Mesenchymal stem cell of the bone marrow (primary cell): Measurements from ENCODE around the gene NEK2.

DNA sequence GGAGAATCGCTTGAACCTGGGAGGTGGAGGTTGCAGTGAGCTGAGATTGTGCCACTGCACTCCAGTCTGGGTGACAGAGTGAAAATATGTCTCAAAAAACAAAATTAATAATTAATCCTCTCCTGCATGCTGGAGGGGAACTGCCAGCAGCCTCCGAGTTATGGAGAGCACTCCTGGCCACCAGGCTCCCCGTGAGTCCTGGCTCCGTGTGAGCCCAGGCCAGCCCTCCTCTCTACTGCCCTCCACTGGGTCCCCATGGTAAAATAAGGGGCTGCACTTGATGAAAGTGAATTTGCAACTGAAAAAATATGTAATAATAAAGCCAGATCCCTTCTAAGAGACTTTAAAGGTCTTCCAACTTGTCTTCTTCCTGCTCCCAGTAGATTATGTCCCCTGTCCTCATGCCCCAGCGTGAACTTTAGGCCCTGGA lies 26.4 kb downstream of the NEK2 start:
- CAGE, long polyA plus RNA = no peak

DNA sequence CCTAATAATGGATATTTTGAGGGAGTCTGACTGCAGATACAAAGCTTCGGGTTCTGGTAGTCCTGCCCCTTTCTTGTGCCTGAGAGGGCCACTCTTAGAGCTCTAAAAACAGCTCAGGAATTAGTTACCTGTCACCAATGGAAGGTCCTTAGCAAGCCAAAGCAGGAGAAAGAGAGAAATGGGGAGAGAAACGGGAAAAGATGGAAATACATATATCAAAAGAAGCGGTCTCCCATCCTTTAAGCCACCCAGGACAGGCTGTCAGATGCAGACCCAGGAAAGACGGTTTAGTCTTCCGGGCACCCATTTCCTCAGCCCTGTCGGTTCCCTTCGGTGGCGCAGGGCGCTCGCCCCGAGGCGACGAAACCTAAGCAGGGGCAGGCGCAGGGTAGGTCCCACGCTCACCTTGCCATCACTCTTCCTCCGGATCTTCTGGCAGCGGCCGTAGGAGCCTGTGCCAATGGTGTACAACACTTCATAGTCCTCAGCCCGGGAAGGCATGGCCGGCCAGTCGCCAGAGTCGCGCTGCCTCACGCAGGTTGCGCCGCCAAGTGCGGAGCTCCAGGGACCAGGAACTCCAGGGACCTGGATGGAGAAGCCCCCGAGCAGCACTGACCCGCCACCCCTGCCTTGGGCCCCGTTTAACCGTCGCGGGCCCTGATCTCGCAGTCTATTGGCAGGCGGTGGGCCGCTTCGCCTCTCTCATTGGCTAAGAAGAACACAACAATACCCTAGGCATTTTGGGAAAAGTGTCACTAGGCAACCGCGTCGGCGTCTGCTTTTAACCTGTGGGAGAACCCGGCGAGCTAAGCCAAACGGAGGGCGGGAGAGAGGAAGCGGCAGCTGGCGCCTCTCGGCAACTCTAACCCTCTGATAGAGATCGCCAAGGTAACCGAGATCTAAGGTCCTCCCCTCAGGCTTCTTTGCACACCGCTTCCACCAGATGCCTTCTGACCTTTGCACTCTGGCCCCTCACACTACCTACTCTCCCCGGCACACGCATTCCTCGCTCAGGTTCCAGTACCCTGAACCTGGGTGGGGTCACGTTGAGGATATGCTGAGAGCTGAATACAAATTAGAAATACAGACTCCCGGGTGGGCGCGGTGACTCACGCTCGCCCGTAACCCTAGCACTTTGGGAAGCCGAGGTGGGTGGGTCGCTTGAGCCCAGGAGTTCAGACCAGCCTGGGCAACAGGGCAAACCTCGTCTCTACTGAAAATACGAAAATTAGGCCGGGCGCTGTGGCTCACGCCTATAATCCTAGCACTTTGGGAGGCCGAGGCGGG lies at the start of gene NEK2:
Gene NEK2 (minus strand): TSS at position 643 of the 1,287 bp plus-strand sequence.
- CAGE, long polyA plus RNA = no peak

DNA sequence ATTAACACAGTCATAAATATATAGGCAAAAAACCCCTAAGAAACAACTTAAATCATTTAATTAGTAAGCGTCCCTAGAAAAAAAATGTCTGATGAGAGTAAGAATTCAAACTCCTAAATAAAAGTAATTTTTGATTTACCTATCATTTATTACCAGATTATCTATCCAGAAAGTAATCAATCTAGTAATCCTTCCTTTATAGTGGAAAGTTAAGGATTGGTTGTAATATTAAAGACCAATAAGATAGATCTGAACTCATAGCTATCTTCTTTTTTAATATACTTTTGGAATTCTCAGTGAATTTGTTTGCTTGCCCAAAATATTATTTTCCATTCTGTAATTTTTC lies 71.0 kb upstream of the NEK2 start:
- CAGE, long polyA plus RNA = no peak

DNA sequence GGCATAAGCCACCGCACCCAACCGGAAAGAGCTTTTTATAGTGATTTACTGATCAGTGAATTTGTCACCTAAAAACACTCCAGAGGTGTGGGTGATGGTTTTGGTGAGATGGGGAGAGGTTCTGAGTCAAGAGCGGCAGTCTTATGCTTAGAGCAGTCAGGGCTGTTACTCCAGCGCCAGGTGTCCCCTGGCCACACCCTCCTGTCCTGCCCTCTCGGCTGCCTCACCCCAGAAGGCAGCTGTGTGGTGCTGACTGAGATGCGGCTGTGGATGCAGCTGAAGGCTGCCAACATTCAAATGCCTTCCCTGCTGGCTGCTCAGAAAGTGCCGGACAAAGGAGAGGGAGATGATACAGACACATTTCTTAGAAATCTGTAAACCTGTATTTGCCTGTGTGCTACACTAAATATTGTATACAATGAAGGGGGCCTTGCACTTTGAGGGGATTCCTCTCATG lies 94.5 kb upstream of the LPGAT1 start:
- CAGE, long polyA plus RNA = no peak

DNA sequence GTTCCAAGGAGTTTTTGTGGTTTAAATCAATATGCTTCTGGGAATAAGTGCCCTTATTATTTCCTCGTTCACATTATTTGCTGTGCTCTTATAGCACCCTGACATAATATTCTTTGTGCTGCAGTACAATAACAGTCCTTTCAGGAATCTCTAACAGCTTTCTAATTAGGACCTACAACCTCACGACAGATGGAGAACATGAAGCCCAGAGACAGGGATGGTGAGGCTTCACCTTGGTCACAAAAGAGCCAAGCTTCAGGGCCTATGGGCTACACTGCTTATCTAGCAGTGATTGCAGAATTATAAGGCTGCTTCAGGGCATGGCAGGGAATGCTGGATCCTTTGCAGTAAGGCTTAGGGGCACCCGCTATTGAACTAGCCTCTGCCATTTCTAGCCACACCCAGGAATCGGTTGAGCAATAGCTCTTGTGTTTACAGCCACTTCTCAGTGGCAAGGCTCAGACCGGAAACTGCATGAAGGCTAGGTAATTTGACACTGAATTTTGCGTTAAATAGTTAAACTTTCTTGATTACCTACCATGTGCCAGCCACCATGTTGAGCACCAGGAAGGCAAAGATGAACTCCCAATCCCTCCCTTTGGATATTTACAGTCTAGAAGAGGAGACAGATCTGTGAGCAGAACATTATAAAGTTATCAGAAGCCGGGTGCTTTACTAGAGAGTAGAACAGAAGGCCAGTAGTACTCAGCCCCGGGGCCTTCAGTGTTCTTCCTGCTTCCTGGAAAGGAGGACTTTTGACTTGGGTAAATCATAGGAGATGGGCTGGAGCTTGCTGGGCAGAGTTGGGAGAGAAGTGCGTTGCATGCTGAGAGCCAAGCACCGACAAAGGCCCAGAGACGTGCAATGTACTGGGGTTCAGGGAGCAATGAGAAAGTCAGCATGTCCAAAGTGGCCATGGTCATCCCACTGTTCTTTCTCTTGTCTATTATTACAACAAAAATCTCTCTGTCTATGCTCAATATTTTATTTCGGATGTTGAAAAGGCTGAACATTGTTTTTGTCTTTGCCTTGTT lies 98.5 kb upstream of the LPGAT1 start:
- CAGE, long polyA plus RNA = no peak

- CAGE, long polyA plus RNA = no peak
These were observed 72.0 kb downstream of the DTL start for GRCh38 chr1:212107425-212108144.

DNA sequence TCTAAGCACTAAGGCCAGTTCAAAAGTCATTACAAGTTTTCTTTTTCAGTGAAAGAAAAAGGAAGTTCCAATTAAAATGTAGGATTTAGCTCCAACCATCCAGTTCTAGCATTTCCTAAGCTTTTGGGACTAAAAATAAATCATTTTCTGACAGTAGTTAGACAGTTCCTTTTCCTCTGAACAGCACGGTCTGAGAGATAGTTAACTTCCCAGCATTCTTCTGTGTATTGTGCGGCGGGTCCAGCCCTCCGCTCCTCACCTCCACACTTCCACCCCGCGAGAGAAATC lies 38.2 kb upstream of the PPP2R5A start:
- CAGE, long polyA plus RNA = no peak

DNA sequence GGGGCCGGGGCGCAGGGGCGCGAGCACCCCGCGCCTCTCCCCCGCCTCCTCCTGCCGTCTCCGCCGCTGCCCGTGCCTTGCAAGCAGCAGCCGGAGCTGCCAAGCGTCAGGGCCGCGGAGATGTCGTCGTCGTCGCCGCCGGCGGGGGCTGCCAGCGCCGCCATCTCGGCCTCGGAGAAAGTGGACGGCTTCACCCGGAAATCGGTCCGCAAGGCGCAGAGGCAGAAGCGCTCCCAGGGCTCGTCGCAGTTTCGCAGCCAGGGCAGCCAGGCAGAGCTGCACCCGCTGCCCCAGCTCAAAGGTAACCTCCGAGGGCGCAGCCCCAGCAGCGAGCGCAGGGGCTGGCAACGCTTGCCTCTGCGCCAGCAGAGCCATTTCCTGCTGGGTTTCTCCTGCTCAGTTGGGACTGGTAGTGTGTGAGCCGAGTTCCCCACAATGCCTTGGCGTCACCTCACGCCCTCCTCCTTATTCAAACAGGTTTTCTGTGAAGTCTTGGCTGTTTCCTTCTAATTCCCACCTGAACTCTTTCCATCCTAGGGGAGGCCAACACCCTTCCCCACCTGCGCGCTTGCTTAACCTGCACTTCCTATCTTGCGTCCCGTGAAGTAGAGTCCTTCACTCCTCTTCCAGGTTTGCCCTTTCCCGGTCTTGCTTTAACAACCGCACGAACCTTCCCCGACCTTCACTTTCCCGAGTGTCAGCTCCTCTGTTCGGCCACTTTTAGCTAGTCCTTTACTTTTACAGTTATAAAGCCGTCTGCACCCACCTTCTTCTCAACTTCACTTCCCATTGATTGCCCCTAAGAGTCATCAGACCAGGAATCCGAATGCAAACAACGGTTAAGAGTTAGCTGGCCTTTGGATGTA lies 1.0 kb downstream of the PPP2R5A start:
- CAGE, long polyA plus RNA = no peak

DNA sequence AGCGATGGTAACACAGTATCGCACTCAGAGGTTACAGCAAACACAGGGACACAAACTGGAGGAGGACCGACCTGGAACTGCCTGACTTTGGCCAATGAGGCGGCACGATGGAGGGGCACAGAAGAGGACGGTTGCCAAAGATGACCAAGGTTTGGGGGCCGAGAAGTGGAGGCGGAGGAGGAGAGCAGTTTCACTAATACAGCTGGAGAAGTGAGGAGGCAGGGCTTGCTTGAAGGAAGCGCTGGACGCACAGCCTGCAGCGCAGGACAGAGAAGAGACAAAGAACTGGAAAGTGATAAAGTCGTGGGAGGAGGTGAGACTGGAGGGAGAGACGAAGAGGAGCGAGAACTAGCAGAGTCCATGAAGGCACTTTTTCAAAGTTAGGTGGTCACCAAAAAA lies 860 bp downstream of the PACC1 start:
- CAGE, long polyA plus RNA = no peak

- CAGE, long polyA plus RNA = no peak
These were observed 494 bp upstream of the ATF3 start for GRCh38 chr1:212607912-212608621.

GRCh38 chr1:212615300-212615640 lies 6.7 kb downstream of the ATF3 start:
- CAGE, long polyA plus RNA = no peak

DNA sequence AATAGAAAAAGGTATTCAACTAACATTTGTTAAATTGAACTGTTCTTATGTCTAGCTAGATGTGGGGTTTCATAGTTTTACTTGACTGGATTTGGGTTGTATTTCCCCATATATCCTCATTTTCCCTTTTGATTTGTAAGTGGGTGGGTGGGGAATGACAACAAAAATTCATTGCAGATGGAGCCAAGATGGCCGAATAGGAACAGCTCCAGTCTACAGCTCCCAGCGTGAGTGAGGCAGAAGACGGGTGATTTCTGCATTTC lies 33.5 kb downstream of the GARIN4 start:
- CAGE, long polyA plus RNA = no peak

DNA sequence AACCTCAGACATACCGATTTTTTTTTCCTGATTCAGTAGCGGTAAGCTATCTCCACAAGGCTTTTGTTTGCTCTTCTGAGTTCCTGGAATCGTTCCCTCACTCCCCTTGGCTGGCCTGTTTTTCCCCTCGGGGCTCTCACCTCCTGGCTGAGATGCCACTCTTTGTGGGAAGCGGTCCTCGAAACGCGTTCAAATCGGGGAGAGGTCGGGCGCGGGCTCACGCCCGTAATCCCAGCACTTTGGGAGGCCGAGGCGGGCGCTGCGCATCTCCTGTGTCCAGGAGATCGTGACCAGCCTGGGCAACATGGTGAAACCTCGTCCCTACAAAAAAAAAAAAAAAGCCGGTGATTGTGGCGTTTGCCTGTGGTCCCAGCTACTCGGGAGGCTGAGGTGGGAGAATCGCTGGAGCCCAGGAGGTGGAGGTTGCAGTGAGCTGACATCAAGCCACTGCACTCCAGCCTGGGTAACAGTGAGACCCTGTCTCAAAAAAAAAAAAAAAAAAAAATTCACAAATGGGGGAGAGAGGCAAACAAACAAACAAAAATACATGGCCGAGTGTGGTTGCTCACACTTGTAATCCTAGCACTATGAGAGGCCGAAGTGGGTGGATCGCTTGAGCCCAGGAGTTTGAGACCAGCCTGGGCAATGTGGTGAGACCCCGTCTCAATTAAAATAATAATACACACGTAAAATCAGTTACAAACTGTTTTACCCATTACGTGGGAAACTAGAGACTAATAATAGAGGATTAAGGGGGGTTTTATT lies 637 bp downstream of the TATDN3 start:
- CAGE, long polyA plus RNA = no peak

DNA sequence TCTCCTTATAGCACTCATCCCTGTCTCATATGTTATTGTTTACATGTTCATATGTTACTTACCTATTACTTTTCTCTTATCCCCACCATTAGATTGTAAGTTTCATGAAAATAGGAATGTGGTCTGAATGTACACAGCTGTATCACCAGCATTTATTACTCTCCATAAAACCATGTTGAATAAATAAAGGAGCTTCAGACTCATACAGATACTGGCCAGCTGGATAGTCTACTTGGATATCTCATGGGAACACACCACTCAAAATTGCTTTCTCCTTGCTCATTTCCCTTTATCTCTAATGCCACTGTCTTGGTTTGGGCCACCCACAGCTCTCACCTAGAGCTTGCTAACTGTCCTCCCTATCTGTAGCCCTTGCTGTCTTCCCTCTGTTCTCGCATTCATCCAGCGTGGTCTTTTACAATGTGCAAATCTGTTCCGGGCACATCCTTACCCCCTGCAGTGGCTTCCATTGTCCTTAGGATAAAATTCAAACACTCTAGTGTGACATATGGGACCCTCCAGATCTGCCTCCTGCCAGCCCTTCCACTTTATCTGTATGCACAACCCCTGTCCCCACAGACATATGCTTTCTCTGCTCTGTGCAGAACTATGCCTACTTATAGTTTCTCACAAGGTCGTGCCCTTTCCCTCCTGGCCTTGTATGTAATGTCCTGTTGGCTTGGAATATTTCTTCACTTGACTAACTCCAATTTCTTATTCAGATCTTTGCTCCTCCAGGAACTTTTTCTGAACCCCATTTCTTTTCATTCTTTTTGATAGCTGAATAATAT lies 2.7 kb downstream of the FLVCR1 start:
- CAGE, long polyA plus RNA = no peak

GRCh38 chr1:213014504-213015357 lies 936 bp downstream of the ANGEL2 start:
- CAGE, long polyA plus RNA = no peak

GRCh38 chr1:213303137-213303836 lies 252.2 kb downstream of the RPS6KC1 start:
- CAGE, long polyA plus RNA = no peak

DNA sequence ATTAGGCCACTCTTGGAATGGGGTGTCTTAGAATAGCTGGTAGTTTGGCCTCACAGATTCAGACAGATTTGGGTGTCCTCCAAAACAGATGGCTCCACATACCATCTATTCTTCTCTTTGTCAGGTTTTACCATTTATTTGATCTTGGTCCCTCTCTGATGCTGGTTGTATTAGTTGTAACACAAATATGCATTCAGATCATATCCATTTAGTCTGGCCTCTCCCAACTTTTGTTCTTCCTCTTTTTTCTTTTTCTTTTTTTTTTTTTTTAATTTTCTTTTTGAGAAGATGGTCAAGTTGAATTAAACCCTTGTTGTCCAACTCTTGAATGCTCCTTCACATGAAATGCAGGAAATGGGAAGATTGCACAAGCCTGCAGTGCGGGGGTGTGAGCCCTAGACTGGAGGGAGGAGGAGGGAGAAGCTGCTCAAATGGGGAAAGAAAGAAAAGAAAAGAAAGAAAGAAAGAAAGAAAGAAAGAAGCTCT lies 275.8 kb downstream of the RPS6KC1 start:
- CAGE, long polyA plus RNA = no peak

- CAGE, long polyA plus RNA = no peak
These were observed 411.6 kb downstream of the RPS6KC1 start for GRCh38 chr1:213462620-213462970.

DNA sequence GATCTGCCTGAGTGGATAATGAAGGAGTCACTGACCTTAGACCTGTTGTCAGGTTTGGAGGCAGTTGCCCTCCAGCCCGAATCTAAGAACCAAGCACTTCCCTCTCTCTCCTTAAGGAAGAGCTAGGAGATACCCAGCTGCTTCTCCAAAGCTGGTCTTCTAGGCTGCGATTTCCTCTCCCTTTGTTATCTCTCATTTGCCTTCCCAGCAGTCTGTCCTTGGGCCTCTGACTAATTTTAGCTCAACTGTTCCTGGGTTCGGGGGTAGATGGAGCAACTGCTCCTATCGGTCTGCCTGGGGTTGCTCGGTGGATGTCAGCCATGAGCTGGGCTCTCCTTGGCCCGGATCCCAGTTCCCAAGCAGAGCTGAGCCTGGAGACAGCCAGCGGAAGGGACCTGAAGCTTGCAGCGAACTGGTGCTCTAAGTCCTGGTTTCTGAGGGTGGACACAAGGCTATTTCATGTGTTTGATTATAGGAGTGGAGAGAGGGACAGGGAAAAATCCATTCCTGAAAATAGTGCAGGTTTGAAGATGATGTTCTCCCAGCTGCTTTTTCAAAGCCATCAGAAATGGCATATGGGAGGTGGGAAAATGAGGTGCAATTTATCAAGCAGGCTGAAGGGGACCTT lies 423.0 kb downstream of the RPS6KC1 start:
- CAGE, long polyA plus RNA = no peak

GRCh38 chr1:213759813-213760204 lies 228.0 kb upstream of the PROX1 start:
- CAGE, long polyA plus RNA = no peak